Skin of body (tissue), 2 donors: ENCODE measurements around the genes PDE7B and MTFR2.

DNA sequence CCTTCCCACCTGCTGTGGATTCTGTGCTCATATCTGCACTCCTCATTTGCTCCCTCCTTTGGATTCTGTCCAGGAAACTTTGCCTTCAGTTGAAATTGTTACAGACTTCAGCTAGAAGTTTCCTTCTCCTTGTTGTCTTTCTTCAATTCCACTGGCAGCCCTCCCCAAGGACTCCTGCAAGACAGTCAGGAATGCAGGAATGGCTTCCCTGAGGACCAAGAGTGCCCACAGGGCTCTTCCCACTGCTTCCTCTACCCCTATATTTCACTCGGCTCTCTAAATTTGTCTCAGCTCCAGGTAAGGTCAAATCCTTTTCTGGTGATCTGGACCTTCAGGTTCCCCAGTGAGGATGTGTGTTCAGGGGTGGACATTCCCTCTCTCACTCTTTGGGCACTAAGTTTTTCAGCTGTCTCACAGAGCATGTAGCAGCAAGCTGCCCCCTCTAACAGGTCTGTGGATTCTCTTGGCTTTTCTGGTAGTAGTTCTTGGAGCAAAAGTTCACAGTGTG lies 128.6 kb downstream of the AHI1 start:
- RAMPAGE, long total RNA, result no peak

- RAMPAGE, long total RNA, result no peak
Observed at GRCh38 chr6:135851406-135852386, at the start of gene PDE7B. PDE7B (plus strand) TSS chr6:135851701.

DNA sequence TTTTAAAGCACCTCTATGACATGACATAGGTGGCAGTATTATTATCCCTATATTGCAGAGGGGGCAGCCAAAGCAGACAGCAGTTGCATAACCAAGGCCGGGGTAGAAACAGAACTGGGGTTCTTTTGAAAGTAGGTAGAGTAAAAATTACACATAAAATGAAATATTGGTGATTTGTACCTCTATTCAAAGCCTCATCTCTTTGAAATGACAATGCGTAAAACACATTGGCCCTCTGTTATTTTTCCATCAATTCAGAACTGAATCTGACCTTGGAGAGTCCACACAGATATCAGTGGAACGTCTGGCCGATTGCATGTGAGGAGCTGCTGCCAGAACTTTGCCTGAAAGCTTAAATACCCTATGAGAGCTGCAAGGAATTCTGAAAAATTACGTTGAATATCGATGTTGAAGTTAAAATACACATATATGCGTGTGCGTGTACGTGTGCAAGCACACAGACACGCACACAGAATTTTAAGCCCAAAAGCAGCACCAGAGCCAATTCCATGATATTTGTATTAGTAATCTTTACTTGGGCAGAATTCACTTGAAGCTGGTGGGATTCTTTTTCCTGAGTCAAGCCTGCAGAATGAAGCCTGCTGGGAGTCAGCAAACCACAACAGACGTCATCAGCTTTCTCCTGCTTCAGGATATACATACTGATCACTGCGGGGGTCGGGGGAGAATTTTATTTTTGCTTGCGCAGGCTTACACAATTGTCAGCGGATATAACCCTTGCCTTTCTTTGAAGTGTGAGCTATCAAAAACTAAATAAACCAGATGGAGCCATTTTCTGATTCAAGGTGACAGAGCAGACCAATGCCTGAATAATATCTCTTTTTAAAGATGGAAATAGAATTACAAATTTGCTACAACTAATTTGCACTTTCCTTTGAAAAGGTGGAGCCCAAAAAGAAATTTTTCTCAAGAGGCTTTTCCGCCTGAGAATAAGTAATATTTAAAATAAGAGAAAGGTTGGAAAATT lies 163.4 kb downstream of the PDE7B start:
- RAMPAGE, long total RNA, result no peak

DNA sequence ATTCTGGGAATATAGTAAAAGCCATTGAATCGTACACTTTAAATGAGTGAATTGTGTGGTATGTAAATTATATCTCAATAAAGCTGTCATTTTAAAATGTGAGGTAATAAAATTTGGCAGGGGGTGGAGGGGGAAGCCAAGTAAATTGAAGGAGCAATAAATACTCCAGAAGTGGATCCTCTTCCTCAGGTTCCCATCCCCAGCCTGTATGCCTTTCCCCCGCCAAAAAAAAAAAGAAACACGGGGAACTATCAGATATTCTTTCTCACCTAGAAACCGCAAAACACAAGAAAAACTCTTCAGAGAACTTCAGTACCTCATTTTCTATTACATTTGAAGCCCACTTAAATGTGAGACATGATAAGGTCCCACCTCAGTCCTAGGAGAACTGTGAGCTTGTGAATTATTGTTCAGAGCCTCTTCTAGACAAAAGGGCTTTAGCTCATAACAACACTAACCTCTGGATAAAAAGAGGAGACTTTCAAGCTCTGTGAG lies 161.3 kb downstream of the MTFR2 start:
- RAMPAGE, long total RNA, result no peak

DNA sequence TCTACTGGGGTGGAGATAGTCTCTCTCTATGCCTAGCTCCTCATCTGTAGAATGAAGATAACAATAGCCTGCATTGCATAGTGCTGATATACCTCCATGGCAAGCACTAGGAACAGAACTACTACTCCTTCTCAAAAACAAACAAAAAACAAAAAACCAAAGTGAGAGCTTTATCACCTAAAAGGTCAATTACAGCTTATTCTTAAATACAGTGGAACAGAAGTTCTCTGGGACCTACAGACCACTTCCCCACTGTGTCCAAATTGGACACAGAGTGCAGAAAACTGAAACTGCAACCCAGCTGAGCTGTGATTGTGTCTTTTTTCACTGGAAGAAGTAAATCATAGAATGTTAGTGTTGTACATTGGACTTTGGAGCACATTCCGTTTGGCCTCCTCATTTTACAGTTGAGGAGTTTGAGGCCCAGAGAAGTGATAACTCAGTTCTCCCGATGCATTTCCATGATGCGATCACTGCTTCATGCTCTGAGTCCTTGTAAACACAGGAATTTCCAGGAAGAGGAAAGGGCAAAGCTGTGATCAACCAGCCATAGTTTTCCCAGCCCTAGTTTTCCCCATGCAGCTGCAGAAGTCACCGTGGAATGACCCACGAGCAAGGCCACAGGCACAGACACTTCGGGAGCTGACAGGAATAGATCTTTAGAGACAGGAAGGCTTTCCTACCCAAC lies 23.2 kb downstream of the MTFR2 start:
- RAMPAGE, long total RNA, result no peak

DNA sequence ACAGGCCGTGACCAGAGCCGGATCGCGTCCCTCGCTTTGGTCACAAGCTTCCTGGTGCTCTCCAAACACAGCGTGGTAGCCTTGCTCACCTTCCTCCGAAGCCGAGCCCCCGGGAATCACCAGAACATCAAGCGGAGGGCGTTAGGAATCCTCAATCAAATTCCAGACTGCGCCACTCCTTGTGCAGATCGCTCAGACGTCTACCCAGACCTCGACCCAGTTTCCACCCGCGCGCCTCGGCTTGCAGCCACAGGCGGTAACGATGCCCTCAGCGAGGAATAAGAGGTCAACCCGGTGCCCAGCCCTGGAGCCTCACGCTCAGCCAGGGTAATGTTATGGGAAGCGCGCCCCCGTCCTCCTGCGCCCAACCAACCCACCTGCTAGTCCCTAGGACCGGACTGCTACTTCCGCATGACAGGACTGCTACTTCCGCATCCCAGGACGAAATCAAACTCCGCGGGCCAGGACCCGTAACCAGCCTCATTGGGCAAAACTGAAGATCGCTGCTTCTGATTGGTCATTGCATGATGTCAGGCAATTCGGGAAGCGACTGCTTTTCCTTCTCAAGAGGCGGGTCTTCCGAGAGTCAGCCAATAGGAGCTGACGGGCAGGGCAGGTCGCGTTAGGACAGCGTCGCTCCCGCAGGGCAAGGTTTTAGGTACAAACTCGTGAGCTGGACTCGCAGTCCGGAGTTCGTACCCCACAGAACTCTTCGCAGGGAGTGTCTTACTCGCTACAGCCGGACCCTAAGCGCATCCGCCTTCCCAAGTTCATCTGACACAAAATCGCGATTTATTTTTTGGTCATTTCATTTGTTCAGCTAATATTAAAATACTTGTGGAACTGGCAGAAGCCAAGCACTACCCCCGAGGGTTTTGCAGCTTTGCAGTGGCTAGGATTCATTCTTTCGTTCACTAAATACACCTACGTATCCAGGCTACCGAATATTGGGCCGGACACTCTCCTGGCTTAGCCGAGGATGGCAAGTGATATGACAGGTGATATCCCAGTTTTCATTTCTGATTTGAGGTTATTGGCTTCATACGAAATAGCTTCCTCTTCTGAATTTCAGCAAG lies at the start of gene MTFR2:
Gene MTFR2 (minus strand): TSS at position 425 of the 1,076 bp plus-strand sequence.
- RAMPAGE, long total RNA, result no peak

GRCh38 chr6:136270958-136272303 lies 18.2 kb downstream of the BCLAF1 start:
- RAMPAGE, long total RNA, result no peak

- RAMPAGE, long total RNA, result no peak
Observed at GRCh38 chr6:136383225-136383705, 93.6 kb upstream of the BCLAF1 start.

GRCh38 chr6:136524230-136524936 lies 25.8 kb downstream of the MAP7 start:
- RAMPAGE, long total RNA, result no peak

GRCh38 chr6:136564153-136564607 lies 14.0 kb upstream of the MAP7 start:
- RAMPAGE, long total RNA, result no peak

- RAMPAGE, long total RNA, result no peak
Observed at GRCh38 chr6:136739797-136740801, 52.2 kb downstream of the MAP3K5 start.

DNA sequence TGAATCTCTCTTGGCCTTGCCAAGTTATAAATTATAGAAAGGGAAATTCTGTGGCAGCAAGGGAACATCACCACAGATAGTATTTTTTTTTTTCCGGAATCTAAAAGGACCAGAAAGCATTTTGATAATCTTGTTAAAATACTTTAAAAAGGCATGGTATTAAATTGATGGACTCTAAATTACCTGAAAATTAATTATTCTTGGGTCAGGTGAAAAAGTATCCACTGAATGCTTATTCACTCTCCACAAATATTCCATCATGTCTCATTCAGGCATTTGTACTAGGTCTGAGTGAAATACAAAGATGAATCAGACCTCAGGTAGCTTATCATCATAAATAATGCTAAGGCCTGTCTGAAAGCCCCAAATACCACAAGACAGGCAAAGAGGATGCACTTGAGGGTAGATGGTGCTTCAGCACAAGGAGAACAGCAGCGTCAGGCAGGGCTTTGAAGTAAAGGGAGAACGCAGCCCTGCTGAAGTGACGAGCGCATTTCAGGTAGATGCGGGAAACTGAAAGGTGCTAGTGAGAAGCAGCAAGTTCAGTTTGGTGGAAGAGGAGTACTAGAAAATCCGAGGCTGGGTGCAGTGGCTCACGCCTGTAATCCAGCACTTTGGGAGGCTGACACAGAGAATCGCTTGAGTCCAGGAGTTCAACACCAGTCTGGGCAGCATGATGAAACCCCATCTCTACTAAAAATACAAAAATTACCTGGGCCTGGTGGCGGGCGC lies 38.7 kb downstream of the MAP3K5 start:
- RAMPAGE, long total RNA, result no peak

DNA sequence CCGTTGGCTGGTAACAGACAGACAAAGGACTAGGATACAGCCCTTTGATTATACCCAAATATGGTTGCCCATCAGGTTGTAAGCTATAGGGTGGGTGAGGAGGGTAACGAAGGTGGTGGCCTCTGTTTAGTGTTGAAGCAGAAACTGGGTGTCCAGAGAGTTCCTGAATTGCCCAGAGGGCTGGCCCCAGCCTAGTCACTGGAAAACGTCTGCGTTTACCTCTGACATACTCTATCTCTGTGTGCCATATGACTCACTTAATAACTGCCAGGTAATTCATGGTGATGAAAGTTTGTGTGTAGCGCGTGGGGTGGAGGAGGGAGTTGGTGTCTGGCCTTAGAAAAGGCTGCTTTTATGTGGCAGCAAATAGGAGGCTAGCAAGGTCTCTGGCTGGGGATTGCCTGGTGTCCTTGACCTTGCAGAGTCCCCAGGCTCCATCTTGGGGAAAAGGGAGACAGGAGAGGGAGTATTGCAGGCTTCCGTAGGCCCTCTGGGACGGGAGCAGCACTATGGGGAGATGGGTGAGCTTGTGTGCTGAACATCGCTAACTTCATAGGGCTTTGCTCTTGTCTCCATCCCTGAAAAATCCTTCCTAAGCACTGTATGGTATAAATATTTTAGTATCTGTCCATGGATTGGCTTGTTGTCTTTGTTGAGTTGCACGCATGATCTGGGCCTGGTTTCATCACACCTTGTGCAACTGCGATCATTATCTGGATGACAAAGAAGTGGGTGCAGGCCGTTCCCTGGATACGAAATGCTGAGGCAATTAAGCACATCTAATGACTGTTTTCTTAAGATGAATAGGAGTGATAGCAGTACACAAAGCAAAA lies 47.5 kb downstream of the SLC35D3 start:
- RAMPAGE, long total RNA, result no peak

- RAMPAGE, long total RNA, result no peak
Observed at GRCh38 chr6:137102331-137102931, 57.7 kb upstream of the IL20RA start.

DNA sequence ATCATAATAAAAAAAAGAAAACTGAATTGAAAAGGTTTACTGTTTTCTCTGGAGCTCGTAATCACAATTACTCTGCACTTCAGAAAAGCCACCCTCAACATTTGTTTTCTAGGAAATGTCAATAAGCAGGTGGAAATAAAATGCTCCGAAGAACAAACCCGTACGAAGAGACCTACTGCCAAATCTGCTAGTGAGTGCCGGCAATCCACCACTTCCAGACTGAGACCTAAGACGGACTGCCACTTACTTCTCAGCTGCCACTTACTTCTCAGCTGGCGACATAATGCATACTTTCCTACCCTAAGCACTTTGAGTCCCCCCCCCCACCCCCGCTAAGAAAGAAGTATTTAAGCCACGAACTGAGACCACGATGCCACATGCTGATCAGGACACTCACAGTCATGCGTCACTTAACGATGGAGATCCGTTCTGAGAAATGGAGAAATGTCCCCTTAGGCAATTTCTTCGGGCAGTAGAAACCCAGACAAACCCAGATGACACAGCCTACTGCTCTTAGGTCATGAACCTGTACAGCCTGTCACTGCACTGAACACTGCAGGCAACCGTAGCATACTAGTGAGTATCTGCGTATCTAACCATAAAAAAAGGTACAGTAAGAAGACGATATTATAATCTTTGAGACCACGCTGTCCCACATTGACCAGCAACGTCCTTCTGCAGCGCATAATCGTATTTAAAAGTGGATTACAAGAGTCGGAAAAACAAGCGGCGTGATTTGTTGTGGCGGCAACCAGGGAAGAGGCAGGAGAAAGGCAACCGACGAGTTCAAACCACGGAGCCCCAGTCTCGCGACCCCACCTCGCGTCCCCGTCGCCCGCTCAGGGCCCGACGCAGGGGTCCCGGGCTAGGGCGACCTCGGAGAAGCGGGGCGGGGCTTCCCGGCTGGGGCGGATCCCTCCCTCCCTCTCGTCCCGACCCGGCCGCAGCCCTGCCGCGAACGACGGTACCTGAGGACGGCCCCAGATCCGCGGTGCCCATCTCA lies 609 bp downstream of the IFNGR1 start:
- RAMPAGE, long total RNA, result no peak

DNA sequence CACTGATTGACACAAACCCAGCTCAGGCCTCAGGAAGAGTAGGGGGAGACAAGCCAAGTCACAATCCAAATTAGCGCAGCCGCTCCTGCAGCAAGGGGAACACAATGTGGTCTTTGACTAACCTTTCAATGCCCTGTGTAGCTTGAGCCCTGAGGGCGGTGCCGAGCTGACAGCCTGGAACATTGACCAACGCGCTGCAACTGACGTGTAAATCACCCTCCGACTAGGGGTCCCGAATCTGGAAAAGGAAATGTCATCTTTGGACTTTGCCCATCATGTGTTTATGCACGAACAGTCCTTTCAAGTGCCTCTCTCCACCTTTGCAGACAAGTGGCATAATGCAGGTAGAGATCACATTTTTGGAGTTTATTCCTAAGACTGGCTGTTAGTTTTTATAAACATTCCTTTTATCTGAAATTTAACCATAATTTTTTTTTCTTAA lies 136.6 kb downstream of the OLIG3 start:
- RAMPAGE, long total RNA, result no peak

GRCh38 chr6:137709569-137710297 lies 157.3 kb upstream of the TNFAIP3 start:
- RAMPAGE, long total RNA, result no peak

GRCh38 chr6:137722680-137723018 lies 144.4 kb upstream of the TNFAIP3 start:
- RAMPAGE, long total RNA, result no peak

GRCh38 chr6:137871891-137872505 lies 4.9 kb downstream of the TNFAIP3 start:
- RAMPAGE, long total RNA, result no peak

- RAMPAGE, long total RNA, result no peak
Observed at GRCh38 chr6:137881999-137883077, 15.3 kb downstream of the TNFAIP3 start.